ENCODE measurements around a stretch of chr4.

DNA sequence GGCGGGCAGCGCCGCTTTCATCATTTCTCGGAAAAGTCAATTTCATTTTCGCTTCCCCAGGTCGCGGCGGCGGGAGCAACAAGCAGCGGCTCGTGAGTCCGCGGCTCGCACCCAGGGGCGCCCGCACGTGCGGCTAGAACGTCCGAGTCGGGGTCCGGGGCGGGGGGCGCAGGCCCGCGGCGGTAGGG lies 302 bp upstream of the IRF2 start:
- RRBS = no CpG with 5 or more reads among the region's 27 CpGs

GRCh38 chr4:184545009-184545453 lies 70.7 kb upstream of the IRF2 start:
- RRBS = no CpG with 5 or more reads among the region's 5 CpGs

GRCh38 chr4:184646353-184646752 lies 2.9 kb downstream of the CASP3 start:
- RRBS = no CpG with 5 or more reads among the region's 4 CpGs

GRCh38 chr4:184746271-184746923 lies 12.5 kb upstream of the CENPU start:
- RRBS = no CpG with 5 or more reads among the region's 5 CpGs

DNA sequence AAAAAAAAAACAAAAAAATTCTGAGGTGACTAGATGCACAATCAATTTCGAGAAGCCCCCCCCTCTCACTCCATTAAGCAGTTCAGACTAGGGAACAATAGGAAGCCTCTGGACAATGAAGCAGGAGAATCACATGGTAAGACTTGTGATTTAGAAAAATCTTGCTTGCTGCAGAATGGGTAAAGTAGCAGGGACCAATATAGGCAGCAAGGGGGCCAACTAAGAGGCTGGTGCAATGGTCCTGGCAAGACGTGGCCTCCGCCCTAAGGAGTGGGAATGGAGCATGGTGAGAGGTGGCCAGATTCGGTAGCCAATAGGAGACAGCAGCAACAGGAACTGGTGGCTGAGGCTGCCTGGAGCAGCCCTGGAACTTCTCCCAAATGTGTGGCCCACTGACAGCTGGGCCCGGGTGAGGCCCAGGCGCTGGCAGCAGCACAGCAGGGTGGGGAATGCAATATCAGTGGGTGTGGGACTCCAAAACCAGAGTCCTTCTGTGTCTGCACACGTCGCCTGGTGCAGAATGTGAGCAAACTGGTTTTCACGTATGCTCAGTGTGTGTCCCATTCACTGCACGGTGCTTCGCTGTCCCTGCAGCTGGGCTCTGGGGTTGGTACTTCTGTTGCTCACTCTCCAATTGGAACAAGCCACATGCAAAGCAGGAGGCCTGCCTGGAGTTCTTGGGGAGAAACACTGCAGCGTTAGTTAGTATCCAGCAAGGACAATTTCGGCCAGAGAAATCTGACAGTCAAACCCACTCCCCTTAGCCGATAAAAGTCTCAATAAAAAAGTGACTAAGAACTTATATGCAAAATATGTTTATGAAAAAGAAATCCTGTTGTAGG lies 14.3 kb upstream of the CENPU start:
- RRBS = no CpG with 5 or more reads among the region's 14 CpGs

GRCh38 chr4:184750061-184750609 lies 16.2 kb upstream of the CENPU start:
- RRBS = no CpG with 5 or more reads among the region's 6 CpGs

DNA sequence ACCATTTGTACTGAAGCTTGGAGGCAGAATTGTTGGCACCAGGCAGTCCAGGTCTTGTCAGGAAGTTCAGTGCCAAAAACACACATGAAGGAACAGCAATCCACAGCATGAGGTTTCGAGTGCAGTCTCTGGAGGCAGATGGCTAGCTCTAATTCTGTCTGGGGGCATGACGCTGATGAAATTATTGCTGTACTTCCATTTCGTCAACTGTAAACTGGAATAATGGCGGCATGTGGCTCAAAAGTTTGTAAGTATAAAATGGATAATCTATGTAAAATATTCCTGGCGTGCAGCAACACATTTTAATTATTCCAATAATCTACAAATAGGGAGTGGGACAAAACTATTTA lies 18.7 kb upstream of the CENPU start:
- RRBS = no CpG with 5 or more reads among the region's 5 CpGs

GRCh38 chr4:184775442-184776295 lies 41.8 kb upstream of the CENPU start:
- RRBS = no CpG with 5 or more reads among the region's 13 CpGs

DNA sequence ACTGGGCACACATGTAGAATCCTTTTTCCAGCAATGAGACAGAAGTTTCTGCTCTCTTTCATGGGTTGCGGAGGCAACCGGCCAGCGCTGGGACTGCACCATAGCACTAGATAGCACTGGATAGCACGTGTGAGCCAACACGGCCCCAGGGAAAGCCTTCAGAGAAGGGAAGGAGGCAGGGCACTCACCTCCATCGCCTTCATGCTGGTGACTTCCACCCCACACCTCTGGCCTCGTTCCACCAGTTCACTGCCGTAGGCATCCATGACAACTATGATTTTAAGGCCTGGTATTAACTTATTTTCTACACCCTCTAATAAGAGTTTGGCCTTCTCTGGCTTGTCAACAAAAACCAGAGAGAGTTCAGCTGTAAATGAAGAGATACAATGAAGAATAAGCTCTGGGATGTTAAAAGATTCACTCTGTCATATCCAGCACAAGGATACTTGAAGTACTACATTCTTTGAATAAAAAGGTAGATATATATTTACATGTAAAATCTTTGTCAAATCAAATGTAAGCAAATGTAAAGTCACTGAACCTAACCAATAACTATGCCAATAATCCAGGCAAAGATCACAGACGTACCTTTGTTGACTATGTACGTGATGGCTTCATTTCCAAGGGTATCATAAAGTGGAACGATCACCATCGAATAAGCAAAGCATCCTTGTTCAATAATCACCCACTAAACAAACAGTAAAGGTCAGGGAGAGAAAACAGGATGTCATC lies 42.6 kb upstream of the CENPU start:
- RRBS = no CpG with 5 or more reads among the region's 12 CpGs

- RRBS = no CpG with 5 or more reads among the region's 1 CpG
Measured at GRCh38 chr4:184785035-184785337, 40.8 kb downstream of the ACSL1 start.

GRCh38 chr4:184792899-184794147 lies 32.4 kb downstream of the ACSL1 start:
- RRBS = no CpG with 5 or more reads among the region's 21 CpGs

GRCh38 chr4:184803240-184803801 lies 22.4 kb downstream of the ACSL1 start:
- RRBS = 90% methylated on average over 3 of the region's 21 CpGs

DNA sequence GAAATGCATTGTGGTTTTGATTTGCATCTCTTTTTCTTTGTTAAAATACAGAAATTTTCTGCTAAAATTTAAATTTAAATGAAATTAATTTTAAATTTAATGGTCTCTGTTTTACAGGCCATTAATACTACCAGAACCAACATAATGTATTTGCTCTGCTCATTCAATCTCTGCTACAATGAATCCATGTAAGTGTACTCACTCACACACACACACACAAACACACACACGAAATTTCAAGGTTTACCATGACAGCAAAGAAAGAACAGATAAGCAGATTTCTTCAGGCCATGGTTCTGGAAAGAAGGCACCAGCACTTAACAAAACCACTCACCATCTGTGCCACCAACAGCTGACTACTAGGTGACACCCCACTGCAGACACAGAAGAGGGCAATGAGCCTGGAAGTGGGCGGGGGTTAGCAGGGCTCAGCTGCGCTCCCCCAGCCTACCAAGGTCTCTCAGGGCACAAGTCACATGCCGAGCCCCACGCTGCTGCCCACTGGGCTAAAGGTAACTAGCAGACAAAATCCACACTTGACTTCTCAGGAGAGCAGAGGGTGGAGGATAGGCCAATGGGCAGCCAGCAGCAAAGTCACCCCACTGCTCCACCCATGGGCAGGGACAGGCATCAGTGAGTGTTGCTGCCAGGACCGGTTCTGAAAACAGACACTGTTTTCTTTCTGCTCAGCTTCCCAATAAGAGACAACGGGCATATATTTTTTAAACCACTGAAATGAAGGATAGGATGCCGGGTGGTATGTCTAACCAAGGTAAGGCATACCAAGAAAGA lies 20.4 kb downstream of the ACSL1 start:
- RRBS = 59% methylated on average over 1 of the region's 8 CpGs

- RRBS = no CpG with 5 or more reads among the region's 11 CpGs
Measured at GRCh38 chr4:184838610-184839352, 13.0 kb upstream of the ACSL1 start.

GRCh38 chr4:184859934-184860693 lies 34.3 kb upstream of the ACSL1 start:
- RRBS = no CpG with 5 or more reads among the region's 15 CpGs

GRCh38 chr4:184895066-184895474 lies 69.3 kb upstream of the ACSL1 start:
- RRBS = no CpG with 5 or more reads among the region's 6 CpGs

GRCh38 chr4:185108020-185108457 lies 35.0 kb upstream of the SLC25A4 start:
- RRBS = no CpG with 5 or more reads among the region's 2 CpGs

- RRBS = no CpG with 5 or more reads among the region's 10 CpGs
Measured at GRCh38 chr4:185142544-185142909, 539 bp upstream of the SLC25A4 start.

GRCh38 chr4:185328297-185329082 lies 67.2 kb downstream of the LRP2BP start:
- RRBS = no CpG with 5 or more reads among the region's 12 CpGs

DNA sequence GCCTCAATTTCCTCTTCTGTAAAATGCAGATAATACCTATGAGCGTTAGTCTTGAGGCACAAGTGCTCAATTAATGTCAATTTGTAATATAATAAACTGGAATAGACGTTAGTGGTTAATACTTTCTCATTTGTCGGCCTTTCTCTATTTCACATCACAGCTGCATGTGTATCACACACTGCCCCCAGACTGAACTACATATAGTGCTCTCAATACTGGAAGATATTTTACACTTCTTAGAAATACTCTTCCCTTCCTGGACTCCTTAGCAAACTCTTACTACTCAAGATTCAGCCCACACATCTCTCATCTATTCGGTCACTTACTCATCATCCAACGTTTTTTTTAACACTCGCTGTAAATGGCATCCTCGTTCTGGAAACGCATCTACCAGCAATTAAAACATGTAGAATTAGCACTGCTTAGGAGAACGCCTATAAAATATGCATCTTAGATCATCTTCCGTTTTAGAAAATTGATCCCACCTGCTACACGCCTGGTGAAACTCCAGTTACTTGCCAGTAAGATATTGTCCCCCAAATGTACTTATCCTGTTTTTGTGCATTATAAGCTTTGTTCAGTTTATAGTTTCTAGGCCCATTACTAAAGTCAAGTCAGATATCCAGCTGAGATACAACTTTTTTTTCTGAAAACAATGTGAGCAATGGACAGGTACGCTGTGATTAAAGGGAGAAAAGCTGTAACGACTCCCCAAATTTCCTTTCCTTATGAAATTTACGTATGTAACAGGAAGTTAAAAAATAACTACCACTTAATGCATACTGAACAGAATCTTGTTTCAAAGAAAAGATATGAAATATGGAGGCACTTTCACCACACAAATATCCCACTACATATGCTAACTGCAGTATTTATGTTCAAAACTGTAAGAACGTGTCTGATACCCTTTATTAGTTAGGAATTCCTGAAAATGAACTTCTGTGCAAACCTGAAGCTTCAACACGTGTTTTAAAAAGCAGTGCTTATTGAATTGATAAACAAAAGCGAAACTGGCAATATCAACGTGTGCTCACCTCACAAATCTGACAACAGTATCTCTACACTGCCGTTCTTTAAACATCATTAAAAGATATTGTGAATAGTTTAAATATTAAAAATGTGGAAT lies 908 bp downstream of the LRP2BP start:
- RRBS = no CpG with 5 or more reads among the region's 19 CpGs

Data from skeletal muscle cell (primary cell).